SUDHL5 (cell line): Measurements from ENCODE around the gene HOOK1.

- PRO-cap, result no peak
Observed at GRCh38 chr1:56797303-56797840, 21.8 kb downstream of the FYB2 start.

GRCh38 chr1:56857011-56857508 lies 2.5 kb downstream of the C8A start:
- PRO-cap, result no peak

- PRO-cap, result no peak
Observed at GRCh38 chr1:57017114-57017761, 51.4 kb upstream of the C8B start.

DNA sequence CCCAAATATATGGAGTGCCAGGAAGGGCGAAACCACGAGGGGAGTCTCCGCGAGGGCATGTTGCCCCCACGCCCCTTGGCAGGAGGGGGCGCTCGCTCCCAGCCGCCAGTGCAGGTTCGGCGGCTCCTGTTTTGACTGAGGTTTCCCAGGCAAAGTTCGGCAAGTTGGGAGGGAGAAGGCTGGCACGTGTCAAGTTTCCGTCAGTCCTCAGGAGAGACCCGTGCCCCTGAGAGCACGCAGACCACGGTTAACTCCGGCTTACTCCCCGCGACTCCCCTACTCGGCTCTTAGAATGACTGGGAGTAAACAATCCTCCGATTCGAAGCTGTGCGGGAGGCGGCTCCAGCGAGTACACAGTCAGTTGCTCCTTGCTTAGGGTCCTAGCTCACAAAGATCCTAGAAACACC lies 761 bp upstream of the DAB1 start:
- PRO-cap, result no peak

GRCh38 chr1:58391999-58392724 lies 154.4 kb downstream of the OMA1 start:
- PRO-cap, result bidirectional peak, plus-strand start at chr1:58392439, minus-strand start at chr1:58392287

DNA sequence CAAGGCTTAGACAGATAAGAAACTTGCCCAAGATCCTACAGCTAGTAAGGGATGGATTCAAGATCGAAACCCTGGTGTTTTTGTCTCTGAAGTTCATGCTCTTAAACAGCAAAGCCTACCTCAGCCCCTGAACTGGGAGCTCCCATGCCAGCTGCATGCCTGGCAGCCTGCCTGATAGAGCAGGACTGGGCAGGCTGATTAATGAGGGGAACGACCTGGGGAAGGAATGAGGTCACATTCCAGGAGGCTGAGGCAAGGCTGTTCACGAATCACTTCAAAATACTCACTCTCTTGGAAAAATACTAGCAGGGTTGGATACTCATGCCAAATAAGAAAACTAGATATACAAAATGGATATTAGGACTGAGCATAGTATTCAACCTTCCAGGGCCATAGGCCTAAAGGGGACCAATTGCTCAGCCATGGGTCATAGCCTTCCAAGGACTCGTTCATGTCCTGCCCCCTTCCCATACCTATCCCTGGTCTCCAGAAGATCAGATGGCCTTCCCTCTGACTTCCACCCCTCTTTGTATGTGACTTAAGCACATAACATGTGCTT lies 15.5 kb upstream of the TACSTD2 start:
- PRO-cap, result no peak

DNA sequence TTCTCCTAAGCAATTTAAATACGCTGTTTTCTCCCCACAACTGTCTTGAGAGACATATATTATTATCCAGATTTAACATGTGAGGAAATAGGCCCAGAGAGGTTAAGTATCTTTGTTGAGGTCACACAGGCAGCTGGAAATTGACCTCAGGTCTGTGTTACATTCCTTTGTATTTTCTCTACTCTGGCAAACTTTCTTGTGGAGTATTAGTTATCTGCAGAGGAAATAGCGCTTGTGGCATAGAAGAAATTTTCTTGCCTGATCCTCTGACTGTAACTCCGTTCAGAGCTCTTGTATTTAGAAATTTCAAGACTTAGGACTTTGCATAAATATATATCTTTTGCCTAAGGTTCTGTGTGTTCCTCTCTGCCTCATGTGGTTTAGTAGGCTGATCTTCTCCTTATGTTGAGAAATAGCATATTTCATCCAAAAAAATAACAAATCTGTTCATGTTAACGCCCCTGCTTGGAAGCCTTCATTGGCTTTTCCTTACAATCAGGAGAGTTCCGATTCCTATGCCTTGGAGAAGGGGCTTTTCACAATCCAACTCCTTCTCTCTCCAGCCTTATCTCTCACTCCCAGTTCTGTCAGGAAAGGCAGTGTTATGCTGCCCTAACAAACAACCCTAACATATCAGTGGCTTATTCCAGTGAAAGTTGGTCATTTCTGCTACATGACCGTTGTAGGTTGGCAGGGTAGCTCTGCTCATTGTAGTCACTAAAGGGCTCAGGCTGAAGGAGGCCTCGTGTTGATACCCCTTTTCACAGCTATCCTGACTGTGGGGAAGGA lies 2.5 kb upstream of the JUN start:
- PRO-cap, result no peak

GRCh38 chr1:58885067-58885860 lies 101.4 kb upstream of the JUN start:
- PRO-cap, result no peak

GRCh38 chr1:59014249-59014495 lies 230.3 kb upstream of the JUN start:
- PRO-cap, result no peak

GRCh38 chr1:59015614-59016246 lies 231.9 kb upstream of the JUN start:
- PRO-cap, result no peak

- PRO-cap, result unidirectional peak, plus-strand start at chr1:59046907
Observed at GRCh38 chr1:59046673-59047135, 250.2 kb upstream of the FGGY start.

- PRO-cap, result no peak
Observed at GRCh38 chr1:59055959-59056846, 240.7 kb upstream of the FGGY start.

DNA sequence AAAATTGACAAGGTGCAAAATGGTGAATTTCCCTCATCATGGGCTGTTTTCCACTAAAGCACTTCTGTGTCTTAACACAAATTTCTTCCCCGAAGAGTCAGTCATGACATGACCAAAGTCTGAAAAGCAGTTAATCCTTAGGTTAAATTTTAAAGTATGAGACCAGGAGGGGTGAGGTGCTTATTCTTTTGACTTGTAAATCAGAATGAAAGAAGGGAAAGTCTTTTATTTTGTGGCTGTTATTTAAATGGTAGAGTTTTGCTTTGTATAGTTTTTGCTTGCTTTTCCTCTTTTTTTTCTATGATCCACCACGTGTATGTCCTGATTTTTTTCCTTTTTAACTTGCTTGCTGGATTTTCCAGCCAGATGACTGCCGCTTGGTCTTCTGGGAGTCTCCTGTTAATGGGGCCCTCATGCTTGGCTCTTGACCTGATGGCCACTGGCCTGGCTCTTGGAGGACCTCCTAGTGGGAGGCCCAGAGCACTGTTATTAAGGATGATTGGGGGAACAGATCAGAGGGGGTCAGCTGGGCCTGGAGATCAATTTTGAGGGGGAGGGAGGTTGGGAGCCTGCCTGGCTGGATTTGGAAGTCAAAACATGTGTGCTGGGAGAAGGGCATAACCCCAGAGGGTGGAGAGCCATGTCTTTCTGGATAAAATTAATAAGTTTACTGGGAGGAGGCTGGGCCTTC lies 1.1 kb downstream of the FGGY start:
- PRO-cap, result no peak

- PRO-cap, result no peak
Observed at GRCh38 chr1:59354417-59355076, 57.7 kb downstream of the FGGY start.

DNA sequence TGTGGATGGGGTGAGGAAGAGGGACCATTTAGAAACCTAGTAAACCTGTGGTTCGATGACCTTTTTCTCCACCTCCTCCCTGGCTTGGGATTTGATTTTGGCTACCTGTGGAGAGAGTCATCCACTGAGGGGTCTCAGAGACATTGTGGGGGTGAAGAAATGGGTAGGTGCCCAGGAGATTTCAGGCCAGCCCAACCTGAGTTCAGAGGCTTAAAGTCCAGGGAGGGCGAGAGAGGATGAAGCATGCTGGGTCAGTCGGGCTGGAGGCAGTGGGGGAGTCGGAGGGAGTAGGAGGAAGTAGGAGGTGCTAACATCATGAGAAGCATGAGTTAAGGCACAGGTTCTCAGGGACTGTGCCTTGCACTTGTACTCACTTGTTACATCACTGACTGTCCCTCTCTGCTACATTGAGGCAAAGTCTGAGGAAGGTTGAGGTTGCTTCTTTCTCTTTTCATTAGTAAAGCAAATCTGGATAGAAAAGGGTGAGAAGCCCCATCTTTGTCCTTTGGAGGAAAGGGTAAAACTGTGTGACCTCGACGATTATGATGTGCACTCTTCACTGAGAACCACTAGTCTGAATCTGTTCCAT lies 94.3 kb downstream of the FGGY start:
- PRO-cap, result no peak

DNA sequence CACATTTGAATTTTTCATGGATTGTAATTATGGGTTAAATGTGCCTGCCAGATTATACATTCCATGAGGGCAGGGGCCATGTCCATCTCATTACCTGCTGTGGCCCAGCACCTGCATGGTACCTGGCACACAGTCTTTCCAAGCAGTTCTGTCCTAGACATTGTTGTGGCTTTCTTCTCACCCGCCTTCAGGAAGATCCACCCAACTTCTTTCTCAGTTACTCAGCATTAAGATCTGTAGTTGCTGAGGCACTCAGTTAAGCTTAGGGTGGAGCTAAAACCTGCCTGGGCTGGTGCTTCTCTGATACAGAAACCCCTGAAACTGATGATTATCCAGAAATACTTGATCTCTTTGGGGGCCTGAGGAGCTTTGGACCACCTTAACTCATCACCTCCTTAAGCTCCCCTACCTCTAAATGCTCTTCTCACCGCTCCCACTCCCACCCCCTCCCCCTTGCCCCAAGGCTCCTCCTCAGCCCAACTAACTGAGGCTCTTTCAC lies 190.5 kb downstream of the FGGY start:
- PRO-cap, result unidirectional peak, minus-strand start at position 229 of the sequence

DNA sequence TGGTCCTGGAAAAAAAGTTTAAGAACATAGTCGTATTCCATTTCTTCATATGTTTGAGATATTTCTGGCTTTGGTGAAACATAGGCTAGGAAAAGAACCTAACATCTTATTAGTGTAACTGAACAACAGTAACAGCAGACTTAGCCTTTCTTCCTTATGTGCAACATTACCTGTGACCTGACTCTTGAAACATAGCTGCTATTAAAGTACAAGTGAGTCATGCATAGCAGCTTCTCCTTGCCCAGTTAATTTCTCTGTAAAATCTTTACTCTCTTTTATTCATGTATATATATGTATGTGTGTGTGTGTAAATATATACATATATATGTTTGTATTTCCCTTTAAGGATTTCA lies 202.7 kb downstream of the FGGY start:
- PRO-cap, result no peak

DNA sequence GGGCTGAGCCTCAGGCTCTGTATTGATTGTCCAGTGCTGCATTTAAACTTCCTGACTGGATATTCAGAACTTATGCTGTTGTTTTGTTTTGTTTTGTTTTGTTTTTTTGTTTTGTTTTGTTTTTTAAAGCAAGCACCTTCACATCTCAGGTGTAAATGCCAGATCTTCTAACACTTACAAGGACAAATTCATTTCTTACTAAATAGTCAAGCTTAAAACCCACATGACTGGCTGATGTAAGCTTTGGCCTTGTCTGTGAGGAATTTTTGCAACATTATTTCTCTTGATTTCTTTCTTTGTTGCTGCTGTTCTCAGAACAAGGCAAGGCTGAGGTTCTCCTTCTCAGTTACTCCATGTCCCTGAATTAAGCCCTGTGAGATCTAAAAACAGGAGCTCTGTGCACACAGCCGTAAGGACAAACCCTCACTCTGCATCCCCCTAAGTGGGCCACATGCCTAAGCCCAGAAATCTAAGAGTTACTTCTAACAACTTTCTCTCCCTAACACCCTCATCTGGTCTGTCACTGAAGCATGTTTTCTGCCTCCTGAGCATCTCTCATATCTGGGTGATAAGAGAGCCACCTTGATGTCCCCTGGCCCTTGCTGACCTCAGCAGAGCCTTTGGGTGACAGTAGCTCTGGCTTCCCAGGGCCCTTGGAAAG lies 81.3 kb upstream of the HOOK1 start:
- PRO-cap, result no peak

DNA sequence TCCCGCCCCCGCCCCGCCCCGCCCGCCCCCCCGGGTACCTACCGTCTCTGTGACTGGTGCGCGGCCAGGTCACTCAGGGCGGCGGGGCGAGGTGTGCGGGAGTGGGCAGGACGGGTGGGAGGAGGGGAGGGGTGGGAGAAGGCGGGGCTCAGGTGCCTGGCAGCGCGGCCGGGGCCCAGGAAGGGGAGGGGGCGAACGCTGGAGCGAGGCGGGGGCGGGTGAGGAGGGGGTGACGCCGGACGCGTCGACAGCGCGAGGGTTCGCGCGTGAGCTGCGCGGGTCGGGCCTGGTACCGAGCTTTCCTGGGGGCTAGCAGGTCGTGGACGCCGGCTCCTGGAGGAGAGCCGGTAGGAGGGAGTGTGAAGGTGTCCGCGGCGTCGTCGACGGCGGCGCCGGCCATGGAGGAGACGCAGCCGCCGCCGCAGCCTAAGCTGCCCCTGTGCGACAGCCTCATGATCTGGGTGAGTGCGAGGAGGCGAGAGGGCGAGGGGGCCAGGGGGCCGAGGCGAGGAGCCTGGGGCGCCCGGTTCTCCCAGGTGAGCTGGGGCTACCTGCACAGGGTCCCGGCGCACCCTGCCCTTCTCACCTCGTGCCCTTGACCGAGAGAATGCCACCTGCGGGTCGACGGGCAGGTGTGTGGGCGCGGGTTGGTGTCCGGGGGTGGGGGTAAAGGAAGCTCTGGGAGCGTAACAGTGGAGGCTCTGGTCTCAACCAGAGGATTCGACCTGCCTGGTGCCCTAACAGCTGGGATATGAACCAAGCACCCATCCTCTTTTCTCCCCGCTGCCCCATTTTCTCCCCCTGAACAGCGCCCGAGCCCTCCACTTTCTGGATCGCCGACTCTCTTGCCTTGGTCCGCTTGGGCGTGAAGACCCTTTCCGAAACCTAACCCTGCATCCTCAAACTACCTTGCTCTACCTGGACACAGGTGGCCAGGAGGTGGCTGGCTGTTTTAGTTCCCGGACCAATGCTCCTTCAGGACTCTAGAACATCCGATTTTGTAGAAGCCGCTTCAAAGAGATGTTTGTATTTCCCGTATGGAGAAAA lies at the start of gene HOOK1:
Gene HOOK1 (plus strand): TSS at position 230 of the 1,047 bp plus-strand sequence.
- PRO-cap, result no peak

DNA sequence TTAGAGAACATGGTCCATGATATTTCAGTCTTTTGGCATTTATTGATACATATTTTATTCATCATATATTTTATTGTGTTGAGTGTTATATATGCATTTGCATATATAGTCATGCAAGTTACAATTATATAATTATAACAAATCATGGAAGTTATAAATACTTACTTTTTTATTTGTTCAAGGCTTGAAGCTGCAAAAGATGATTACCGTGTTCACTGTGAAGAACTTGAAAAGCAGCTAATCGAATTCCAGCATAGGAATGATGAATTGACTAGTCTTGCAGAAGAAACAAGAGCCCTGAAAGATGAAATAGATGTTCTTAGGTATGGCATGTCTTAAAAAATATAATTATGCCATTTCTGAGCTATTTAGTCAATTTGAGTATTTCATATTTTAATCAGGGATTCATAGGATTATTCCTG lies 32.1 kb downstream of the HOOK1 start:
- PRO-cap, result no peak